ENCODE measurements around the gene TF.

DNA sequence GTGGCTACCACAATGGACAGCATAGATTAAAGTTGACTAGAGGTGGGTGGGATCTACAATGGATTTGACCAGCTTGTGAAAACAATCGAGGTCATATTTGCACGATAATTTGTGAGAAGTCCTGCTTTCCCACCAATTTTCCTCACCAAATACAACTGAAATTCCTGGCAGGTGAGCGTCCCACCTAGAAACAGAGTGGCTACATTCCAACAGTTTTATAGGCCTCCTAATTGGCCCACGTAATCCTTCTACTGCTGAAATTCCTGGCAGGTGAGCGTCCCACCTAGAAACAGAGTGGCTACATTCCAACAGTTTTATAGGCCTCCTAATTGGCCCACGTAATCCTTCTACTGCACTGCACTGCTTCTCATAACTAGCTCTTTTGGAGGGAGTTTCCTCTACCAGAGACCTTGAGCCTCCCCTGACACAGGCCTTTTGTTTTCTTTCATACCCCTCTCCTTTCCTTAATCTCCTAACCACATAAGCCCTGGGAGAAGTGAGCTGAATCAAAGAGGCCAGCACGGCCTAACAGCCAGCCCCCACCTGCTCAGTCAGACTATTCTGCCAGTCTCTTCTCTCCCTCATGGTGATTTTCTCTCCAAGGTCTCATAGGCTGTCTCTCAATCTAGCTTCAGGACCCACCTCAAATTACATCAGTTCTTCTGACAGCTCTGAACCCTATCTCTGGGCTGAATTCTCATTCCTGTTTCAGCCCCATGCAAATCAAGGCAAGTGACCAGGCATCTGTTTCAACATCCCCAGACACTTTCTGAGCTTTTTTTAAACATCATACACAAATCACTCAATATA lies 80.3 kb downstream of the BFSP2 start:
- PRO-cap: no peak
- RAMPAGE, long total RNA, 4 experiments: no peak in any of the 4 experiments

- PRO-cap: no peak
- RAMPAGE, long total RNA, 4 experiments: no peak in any of the 4 experiments
These were observed 35.3 kb downstream of the CDV3 start for GRCh38 chr3:133608714-133609206.

DNA sequence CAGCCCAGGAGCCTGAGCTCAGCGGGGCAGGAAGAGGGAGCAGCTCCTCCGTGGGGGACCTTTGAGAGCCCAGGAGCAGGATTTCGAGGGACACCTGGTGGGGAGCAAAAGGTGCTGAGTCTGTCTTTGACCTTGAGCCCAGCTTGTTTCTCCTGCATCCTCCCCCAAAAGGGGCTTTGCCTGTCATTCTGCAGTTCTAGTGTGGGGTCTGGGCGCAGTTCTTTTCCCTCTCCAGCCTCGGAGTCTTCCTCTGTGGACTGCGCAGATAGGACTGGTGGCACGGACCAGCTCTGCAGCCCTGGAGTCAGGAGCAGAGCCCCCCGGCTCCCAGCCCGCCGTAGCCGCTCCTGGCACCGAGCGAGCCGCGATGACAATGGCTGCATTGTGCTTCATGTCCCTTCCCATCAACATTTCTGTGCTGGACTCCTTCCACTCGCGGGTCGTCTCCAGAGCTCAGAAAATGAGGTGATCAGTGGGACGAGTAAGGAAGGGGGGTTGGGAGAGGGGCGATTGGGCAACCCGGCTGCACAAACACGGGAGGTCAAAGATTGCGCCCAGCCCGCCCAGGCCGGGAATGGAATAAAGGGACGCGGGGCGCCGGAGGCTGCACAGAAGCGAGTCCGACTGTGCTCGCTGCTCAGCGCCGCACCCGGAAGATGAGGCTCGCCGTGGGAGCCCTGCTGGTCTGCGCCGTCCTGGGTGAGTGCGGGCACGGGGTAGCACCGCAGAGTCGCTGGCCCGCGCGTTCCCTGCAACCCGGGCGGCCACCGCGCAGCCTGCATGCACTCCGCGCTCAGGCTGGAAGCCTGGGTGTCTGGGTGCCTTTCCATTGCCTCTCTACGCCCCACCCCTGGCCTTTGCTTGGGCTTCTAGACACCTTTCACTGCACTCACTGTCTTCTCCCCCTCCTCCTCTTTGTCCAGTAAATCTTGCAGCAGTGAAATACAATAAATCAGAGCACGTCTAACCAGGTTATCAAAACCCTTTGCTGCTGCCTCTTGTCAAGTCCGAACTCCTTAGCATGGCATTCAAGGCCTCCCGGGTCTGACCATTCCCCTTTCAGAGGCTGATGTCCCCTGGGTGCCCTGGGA lies at the start of gene TF:
TSS of gene TF (plus strand) at position 609 of the 1,091 bp plus-strand sequence.
- PRO-cap: no peak
- RAMPAGE, long total RNA, 4 experiments: start-site peak on the plus strand in 3 of 4 experiments, centred at positions 563 to 609 of the sequence, 5 to 64 reads per replicate

DNA sequence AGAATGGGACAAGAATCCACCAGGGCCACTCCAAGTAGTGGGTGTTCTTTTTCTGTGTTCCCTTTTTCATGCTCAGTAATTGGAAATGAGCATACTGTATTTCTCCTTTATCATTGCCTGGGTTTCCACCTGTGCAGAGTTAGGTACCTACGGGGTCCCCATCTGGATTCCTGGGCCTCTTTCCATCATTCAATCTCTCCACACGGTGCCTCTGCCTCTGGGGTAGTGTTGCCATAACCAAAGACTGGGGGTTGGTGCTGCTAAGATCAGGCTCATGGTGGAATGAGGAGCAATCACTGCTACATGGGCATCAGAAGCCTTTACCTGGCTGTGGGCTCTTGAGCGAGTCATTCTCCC lies 10.1 kb downstream of the TF start:
- PRO-cap: no peak
- RAMPAGE, long total RNA, 4 experiments: no peak in any of the 4 experiments

DNA sequence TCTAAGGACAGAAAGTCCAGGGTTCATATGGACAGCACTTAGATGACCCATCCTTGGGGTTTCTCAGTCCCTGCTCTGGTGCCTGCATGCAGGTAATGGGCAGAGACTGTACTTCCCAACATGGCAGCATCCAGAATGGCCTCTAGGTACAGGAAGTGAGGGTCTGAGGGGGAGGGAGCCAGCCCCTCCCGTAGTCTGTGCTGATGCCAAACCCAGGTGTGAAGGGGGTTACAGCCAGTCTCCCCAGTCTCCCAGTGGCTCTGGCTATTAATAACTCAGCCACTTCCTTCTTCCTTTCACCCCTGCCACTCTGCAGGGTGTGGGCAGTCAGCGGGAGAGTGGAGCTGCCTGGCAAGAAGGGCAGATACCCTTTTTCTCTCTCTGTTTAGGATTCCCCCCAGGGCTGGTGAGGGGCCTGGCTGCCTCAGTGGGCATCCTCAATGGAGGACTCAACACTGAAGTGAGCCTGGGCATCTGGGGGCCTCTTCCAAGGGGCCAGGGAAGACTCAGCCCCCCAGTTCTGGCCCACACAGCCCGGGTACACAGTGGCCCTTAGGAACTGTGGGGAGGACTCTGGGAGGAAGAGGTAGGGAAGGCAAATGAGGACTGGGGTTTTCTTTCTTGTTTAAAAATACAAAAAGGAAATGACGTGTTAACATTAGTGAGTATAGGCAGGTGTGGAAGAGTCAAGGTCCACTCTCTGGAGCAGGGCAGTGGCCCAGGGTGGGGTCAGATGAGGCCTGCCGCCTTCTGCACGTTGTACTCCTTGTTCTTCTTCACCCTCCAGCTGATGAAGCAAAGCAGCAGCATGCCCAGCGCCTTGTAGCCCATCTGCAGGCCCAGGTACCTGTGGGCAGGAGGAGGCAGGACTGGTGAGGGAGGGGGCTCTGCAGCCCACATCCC lies 38.6 kb upstream of the RAB6B start:
- PRO-cap: no peak
- RAMPAGE, long total RNA, 4 experiments: no peak in any of the 4 experiments

GRCh38 chr3:133957113-133957674 lies 61.5 kb upstream of the RAB6B start:
- PRO-cap: no peak
- RAMPAGE, long total RNA, 4 experiments: no peak in any of the 4 experiments

DNA sequence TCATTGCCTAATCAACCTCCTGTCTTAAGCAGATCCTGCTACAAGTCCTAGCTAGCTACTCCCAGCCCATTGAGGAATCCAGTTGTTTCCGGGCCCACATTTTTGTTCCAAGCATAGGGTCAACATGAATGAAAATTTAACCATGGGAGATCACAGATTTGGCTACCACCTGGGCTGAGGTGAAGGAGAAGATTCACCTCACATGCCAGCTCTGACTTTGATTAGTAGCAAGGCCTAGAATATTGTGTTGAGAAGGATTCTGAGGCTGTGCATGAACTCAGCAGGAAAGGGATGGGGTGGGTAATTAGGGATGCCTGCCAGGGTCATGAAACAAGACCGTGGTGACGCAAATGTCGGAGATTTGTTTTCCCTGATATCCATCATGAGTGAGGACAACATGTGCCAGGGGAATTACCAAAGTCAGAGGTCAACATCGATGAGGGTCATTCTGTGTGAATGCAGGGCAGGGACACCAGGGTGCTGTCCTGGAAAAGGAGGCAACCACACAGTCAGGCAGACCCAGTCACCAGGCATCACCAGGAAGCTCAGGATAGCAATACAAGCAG lies 52.3 kb downstream of the SLCO2A1 start:
- PRO-cap: no peak
- RAMPAGE, long total RNA, 4 experiments: no peak in any of the 4 experiments

DNA sequence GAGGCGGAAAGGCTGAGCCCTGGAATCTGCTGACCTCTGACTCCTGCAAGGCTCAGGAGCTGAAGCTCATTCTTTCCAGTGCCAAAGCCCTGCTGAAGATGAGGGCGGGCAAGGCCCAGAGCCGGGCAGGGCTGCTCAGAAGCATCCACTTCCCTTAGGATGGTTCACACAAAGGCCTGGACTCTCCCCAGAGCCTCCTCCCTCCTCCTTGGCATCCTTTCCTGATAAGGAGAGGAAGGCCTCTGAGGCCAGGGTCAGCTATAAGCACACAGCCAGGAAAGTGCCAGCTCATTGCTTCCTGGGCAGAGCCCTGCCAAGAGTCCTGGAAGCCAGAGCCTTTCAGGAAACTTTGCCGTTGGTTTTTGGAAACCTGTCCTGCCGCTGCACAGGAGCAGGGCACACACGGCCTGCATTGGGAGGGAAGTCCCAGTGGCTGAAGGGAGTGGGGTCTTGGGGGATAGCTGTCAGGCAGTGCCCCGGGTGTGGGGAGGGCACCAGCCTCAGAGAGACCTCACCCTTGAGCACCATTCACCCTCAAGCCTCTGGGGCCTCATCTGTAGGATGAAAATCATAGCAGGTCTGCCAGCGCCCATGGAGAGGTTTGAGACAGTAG lies 37.3 kb upstream of the SLCO2A1 start:
- PRO-cap: no peak
- RAMPAGE, long total RNA, 4 experiments: no peak in any of the 4 experiments

- PRO-cap: no peak
- RAMPAGE, long total RNA, 4 experiments: no peak in any of the 4 experiments
These were observed 95.4 kb downstream of the RYK start for GRCh38 chr3:134155140-134155813.

GRCh38 chr3:134201174-134201708 lies 49.4 kb downstream of the RYK start:
- PRO-cap: no peak
- RAMPAGE, long total RNA, 4 experiments: no peak in any of the 4 experiments

DNA sequence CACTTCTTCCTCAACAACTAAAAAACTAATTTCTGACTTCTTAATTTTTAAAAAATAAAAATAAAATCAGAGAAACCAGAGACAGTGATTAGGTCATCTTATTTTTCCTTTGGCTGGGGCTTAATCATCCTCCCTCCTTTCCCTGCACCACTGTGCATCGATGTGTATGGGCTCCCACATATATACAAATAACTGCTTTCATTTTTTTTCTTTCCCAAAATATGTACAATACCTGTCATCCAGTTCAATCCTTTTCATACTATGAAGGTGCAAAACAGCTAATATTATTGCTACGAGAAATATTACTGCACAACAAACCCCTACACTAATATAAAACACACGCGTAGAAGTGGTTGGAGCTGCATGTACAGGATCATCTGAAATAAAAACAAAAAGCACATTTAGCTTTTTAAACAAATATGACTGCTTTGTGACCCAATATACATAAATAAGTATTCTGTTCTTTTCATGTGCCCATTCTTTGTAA lies 48.1 kb downstream of the RYK start:
- PRO-cap: no peak
- RAMPAGE, long total RNA, 4 experiments: no peak in any of the 4 experiments

DNA sequence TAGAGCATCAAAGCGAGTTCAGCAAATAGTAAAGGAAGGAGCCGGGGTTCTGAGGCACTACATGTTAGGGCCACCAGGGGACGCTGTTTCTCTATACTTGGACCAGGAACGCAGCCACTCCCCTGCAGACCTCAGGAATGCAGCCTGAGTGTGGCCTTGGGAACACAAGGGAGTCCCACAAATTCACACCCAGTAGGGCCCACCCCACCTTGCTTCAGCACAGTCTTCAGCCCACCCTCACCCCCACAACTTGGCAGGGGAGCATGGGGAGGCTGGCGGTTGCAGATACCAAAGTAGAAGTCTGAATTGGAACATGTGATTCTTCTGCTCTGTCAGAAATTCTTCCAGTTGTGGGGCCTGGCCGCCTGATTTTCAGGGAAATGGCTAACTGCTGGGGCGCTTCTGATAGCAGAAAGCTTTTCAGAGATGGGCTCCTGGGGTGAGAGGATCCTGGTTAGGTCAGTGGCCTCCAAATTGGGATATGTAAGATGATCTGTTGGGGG lies 57.9 kb upstream of the RYK start:
- PRO-cap: no peak
- RAMPAGE, long total RNA, 4 experiments: no peak in any of the 4 experiments

- PRO-cap: bidirectional peak, plus-strand start at chr3:134312337, minus-strand start at chr3:134312336
- RAMPAGE, long total RNA, 4 experiments: no peak in any of the 4 experiments
These were observed 61.3 kb upstream of the RYK start for GRCh38 chr3:134311982-134312431.

DNA sequence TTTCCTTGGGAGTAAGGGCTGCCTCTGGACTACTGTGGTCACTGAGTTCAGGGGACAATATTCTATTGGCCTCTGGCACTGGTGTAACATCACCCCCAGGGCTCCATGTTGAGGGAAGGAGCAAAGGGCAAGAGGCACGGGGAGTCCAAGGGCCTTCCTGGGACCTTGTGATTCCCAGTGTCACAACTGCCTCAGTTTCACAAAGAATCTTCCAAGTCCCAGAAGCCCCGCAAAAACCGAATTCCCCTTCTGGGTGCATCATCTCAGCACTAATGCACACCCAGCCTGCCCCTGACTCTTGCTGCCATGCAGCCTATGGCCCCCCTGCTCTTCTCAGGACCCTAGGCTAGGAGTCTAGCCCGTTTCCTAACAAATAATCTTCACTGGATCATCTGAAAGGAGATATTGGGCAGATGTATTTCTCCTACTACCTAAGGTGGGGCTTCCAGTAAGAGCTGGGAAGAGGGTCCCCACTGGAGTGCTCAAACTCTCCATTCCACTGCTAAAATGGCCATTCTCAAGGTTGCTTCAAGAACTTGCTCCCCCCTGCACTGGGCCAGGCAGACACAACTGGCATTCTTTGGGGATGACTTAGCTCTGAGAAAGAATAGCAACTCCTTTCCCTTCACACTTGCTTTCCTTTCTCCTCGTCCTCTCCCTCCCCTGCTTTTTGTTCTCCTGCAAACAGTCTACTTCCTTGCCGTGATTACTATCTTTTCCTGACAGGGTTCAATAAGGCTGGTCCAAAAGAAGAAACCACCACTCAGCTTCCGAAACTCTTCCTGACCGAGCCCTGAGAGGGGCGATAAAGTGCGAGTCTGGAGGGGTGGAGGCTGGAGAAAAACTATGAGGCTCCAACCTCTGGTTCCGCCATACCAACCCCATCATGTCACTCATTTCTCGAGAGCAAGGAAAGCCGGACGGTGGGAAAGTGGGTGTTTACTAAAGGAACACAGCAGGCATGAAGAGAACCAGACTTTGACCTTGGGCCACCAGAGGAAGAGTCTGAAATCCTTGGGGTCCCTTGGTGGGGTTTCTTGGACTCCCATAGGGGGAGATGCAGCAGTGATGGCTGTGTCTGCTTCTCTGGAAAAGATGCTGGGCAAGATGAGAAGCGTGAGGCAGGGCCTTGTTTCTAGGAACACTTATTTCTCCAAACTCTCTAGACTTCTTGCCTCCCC lies 5.1 kb downstream of the AMOTL2 start:
- PRO-cap: unidirectional peak, plus-strand start at position 634 of the sequence
- RAMPAGE, long total RNA, 4 experiments: no peak in any of the 4 experiments

DNA sequence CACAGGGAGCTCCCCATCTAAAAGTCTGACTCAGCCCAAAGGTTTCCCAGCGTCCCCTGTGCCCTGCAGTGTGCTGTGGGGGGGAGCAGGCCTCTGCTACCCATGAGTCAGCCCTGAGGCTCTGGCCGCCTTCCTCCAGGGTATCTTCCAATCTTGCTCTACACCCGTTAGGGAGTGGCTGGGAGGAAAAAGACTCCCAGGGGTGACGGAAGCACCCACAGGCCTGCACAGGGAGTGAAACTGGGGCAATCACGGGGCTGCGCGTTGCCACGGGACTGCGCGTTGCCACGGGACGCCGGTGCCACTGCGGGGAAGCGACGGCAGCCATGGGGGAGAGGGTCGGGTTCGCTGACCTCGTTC lies 471 bp downstream of the KY start:
- PRO-cap: no peak
- RAMPAGE, long total RNA, 4 experiments: no peak in any of the 4 experiments

DNA sequence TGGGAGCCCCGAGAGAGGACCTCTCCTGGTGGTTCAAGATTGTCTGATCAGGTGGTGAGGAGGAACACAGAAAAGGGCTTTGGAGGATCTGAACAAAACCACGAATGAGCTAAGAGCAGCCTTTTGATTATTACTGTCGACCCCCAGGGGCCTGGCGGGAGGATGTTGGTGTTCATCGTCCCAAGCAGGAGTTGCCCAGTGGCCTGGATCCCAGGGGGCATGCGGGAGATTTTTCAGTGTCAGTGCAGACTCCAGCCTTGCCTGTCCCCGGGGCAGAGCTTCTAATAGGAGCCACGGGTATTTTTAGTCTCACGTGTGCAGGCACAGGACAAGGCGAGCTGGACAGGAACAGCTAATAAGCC lies 8.8 kb upstream of the KY start:
- PRO-cap: no peak
- RAMPAGE, long total RNA, 4 experiments: no peak in any of the 4 experiments

- PRO-cap: bidirectional peak, plus-strand start at chr3:134798611, minus-strand start at chr3:134798491
- RAMPAGE, long total RNA, 4 experiments: no peak in any of the 4 experiments
These were observed 3.2 kb downstream of the EPHB1 start for GRCh38 chr3:134798190-134798701.

GRCh38 chr3:135967204-135967776 lies 1.8 kb downstream of the PPP2R3A start:
- PRO-cap: no peak
- RAMPAGE, long total RNA, 4 experiments: no peak in any of the 4 experiments

- PRO-cap: bidirectional peak, plus-strand start at chr3:136196966, minus-strand start at chr3:136196865
- RAMPAGE, long total RNA, 4 experiments: no peak in any of the 4 experiments
These were observed 751 bp upstream of the MSL2 start for GRCh38 chr3:136196685-136197487.

DNA sequence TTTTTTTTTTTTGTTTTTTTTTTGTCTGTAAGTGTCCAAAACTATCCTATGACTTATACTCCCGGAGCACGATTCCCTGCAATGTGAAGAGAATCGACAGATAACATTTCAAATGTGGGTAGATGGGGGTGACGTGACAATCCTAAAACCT lies 1.1 kb downstream of the STAG1 start:
- PRO-cap: no peak
- RAMPAGE, long total RNA, 4 experiments: no peak in any of the 4 experiments

All from esophagus squamous epithelium (tissue), 4 donors.